Breast (tissue), 4 donors: Measurements from ENCODE around the gene BDH1.

DNA sequence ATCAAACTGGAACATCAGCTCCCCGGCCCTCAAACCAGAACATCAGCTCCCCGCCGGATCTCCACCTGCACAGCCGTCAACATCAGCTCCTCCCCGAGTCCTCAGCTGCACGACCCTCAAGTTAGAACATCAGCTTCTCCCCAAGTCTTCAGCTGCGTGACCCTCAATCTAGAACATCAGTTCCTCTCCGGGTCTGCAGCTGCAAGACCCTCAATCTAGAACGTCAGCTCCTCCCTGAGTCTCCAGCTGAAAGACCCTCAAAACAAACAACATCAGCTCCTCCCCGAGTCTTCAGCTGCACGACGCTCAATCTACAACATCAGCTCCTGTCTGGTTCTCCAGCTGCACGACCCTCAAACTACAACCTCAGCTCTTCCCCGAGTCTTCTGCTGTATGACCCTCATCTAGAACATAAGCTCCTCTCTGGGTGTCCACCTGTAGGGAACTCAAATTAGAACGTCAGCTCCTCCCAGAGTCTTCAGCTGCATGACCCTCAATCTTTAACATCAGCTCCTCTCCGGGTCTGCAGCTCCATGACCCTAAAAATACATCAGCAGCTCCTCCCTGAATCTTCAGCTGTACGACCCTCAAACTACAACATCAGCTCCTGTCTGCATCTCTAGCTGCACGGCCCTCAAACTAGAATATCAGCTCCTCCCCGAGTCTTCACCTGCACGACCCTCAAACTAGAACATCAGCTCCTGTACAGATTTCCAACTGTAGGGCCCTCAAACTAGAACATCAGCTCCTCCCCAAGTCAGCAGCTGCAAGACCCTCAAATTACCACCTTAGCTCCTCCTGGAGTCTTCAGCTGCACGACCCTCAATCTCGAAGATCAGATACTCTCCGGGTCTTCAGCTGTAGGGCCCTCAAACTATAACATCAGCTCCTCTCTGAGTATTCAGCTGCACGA, 33.6 kb upstream of the TNK2 start:
- PRO-cap, 3 experiments, result no peak in any of the 3 experiments
- RRBS, result no CpG with 5 or more reads among the region's 24 CpGs

GRCh38 chr3:196054944-196055988, 26.6 kb downstream of the TFRC start:
- PRO-cap, 3 experiments, result no peak in any of the 3 experiments
- RRBS, result no CpG with 5 or more reads among the region's 19 CpGs

GRCh38 chr3:196142113-196142912, 60.4 kb upstream of the TFRC start:
- PRO-cap, 3 experiments, result peak in 1 of 3 experiments; most common plus-strand start chr3:196142636 (in 1)
- RRBS, result no CpG with 5 or more reads among the region's 16 CpGs

DNA sequence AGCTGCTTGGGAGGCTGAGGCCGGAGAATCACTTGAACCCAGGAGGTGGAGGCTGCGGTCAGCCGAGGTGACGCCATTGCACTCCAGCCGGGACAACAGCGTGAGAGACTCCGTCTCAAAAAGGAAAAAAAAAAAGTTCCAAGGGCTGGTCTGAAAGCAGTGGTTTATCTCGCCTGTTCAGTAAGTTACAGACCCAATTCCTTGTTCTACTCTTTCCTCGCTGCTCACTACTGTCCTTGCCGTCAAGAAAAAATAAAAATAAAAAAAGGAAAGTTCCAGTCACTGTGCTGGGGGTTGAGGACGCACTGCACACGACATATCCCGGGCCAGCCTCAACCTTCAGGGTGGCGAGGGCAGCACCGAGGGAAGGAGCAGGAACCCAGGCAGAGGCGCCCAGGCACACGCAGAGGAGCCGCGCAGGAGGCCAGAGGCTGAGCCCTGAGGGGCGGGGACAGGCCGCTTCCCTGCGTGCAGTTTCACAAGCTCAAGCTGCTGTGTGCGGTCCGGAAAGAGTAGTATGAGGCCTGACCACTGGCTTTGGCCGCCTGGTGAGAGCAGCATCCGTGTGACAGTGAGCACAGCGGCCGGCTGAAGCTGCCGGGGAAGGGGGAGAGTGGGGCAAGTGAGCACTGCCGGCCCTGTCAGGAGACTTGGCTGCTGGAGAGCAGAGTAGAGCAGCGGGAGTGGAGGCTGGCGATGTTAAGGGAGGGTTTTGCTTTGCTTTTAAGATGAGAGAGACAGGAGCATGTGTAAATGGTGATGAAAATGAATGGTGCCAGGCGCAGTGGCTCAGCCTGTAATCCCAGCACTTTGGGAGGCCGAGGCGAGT, 8.8 kb downstream of the ZDHHC19 start:
- PRO-cap, 3 experiments, result no peak in any of the 3 experiments
- RRBS, result 23% methylated on average over 4 of the region's 35 CpGs

DNA sequence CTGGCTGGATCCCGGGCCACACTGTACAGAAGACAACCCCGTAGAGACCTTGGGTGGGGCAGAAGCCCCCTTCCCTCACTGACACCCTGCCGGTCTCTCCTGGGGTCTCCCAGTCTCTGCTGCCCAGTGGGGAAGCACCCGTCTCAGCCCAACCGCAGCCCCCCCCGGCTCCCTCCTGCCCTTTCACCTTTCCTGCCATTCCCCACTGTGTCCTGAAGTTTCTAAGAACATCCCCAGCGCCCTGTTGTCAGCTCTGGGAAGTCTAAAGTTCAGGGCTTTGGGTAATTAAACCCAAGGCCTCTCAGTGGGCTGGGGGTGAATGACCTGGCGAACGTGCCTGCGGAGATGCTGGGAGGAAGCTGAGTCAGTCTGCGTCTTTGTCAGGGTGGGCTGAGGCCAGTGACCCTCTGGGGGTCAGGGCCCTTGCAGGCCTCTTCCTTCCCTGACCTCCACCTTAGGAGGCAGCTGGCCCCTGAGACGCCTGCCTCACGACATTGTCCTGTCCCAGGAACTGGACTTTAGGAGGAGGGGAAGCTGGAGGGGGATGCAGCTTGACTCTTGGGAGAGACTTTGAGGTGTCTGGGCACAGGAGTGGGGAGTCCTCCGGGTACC, 1.4 kb upstream of the SLC51A start:
- PRO-cap, 3 experiments, result no peak in any of the 3 experiments
- RRBS, result 64% methylated on average over 6 of the region's 14 CpGs

DNA sequence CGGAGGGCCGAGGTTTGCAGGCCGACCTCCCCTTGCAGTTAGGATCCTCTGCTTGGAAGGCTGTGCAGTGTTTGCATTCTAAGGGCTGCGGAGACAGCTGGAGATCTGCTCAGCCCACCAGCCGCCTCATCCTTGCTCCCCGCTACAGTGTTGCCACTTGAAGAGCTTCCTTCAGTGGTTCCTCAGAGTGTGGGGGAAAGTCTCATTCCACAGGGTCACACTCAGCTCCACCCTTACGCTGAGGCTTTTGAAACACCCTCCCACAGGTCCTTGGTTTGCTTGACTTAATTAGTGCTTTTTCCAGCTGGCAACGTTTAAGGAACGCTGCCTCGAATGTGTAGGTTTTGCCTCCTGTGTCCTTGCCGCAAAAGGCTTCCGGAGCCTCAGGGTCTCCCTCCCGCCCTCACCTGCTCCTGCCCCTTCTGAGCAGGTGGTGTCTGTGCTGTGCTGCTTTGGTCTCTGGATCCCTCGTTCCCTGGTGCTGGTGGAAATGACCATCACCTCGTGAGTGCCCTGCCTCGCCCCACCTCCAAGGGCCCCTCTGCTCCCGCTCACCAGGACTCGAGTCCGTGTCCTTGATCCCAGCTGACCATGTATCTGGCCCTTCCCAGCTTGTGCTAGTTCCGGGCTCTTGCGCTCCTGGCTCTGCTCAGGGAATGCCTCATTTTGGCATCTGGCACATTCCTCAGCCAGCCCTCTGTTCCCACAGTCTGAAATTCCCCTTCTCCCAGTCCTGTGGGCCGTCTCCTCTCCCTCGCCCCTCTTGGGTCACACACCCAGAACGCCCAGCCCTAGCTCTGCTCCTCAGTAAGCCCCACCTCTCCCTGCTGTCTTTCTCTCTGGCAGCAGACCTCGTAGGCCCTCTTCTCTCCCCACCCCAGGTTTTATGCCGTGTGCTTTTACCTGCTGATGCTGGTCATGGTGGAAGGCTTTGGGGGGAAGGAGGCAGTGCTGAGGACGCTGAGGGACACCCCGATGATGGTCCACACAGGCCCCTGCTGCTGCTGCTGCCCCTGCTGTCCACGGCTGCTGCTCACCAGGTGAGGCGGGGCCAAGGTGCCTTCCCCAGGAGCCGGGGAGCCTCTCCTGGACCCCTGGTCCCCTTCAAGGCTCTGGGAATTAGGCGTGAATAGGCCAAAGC, 11.3 kb downstream of the SLC51A start:
- PRO-cap, 3 experiments, result no peak in any of the 3 experiments
- RRBS, result no CpG with 5 or more reads among the region's 32 CpGs

GRCh38 chr3:196237540-196237935, 21.2 kb downstream of the SLC51A start:
- PRO-cap, 3 experiments, result no peak in any of the 3 experiments
- RRBS, result no CpG with 5 or more reads among the region's 4 CpGs

- PRO-cap, 3 experiments, result no peak in any of the 3 experiments
- RRBS, result no CpG with 5 or more reads among the region's 8 CpGs
Measured at GRCh38 chr3:196339829-196340182, 1.6 kb upstream of the TM4SF19 start.

GRCh38 chr3:196611692-196612644, 27.5 kb upstream of the NRROS start:
- PRO-cap, 3 experiments, result no peak in any of the 3 experiments
- RRBS, result no CpG with 5 or more reads among the region's 11 CpGs

- PRO-cap, 3 experiments, result no peak in any of the 3 experiments
- RRBS, result 21% methylated on average over 3 of the region's 6 CpGs
Measured at GRCh38 chr3:196640836-196641250, 1.3 kb downstream of the NRROS start.

- PRO-cap, 3 experiments, result no peak in any of the 3 experiments
- RRBS, result no CpG with 5 or more reads among the region's 5 CpGs
Measured at GRCh38 chr3:196906541-196907250, 35.6 kb downstream of the NCBP2 start.

GRCh38 chr3:197062988-197063710, 33.5 kb upstream of the MELTF start:
- PRO-cap, 3 experiments, result no peak in any of the 3 experiments
- RRBS, result no CpG with 5 or more reads among the region's 1 CpG

DNA sequence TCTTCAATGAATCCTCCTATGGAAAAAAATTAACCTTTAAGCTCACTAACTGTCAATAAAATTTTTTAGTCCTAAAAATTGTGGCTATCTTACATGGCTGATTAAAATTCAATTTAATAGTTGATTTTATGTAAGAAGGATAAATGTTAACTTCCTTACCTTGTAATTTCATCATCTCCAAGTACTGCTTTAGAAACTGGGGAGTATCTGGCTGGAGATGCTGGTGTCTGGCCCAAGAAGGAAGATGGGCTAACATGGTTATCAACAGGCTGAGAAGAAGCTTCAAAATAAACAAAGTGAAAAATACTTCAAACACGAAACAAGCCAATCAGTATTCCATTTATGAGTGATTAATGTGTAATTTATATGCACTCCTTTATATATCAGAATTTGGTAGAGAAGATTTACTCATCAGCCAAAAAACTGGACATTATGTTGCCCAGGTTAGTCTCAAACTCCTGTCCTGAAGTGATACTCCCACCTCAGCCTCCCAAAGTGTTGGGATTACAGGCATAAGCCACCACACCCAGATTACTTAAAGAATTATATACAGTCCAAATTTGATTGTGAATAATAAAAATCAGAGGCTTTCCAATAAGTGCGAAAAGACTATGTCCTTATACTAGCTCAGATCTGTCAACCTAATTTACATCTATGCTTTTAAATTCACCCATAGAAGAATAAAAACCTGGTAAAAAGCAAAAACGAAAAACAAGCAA, 89.8 kb upstream of the MELTF start:
- PRO-cap, 3 experiments, result no peak in any of the 3 experiments
- RRBS, result no CpG with 5 or more reads among the region's 3 CpGs

GRCh38 chr3:197134543-197135475, 105.2 kb upstream of the MELTF start:
- PRO-cap, 3 experiments, result no peak in any of the 3 experiments
- RRBS, result no CpG with 5 or more reads among the region's 7 CpGs

DNA sequence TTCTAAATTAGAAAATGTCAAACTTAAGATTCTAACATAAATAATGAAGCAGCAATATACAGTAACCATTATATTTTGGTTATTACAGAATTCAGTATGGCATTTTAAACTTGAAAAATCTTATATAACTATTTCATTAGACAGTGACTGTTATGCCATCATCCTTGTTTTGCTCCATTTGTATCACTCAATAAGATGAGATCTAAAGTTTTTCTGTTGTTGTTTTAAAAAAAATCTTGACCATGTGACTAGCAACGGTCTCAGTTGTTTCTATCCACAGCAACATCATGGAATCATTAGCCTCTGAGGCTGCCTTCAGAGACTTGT, 129.9 kb downstream of the DLG1 start:
- PRO-cap, 3 experiments, result no peak in any of the 3 experiments
- RRBS, result no CpG with 5 or more reads among the region's 1 CpG

DNA sequence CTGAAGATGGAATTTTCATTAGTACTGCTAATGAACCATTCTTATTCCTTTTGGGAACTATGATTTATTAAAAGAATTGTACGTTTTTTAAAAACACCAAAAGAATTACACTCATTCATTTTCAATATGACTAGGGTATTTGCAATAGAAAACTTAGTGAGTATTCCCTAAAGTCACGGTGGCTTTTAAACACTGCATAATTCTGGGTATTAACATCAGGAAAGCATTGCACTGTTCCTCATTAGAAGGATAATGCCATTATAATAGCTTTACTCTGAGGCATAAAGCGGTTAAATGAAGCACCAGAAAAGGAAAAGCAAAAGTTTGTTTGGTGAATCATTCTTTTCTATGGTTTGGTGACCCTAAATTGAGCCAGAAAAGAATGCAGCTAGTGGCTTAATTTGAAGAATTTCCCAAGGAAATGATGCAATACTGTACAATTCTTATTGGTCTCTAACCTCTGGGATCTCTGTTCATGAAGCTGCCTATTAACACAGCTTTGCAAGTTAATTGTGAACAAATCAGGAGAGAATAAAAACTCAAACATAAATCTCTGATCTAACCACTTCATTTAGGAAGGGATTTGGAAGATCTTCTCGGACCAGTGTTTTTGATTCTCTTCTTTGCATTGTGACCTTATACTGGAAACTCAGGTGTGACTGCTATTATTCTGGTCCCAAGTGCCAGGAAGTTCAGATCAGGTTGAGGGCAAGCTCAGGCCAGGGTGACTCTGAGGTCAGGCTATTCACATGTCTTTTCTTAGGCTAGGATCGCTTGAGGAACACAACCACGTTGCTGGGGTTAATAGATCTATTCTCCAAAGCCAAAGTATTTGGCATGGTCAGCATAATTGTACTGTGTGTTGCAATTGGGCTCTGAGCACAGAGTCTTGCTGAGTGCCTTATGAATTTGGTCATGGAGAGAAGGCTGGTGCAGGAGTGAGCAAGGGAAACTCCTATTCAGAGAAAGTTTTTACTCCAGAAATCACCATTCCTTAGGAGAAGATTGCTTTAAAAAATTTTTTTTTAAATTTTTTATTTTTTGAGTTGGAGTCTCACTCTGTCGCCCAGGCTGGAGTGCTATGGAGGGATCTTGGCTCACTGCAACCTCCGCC, 11.3 kb upstream of the DLG1 start:
- PRO-cap, 3 experiments, result no peak in any of the 3 experiments
- RRBS, result no CpG with 5 or more reads among the region's 8 CpGs

GRCh38 chr3:197477829-197478219, 77.9 kb downstream of the BDH1 start:
- PRO-cap, 3 experiments, result no peak in any of the 3 experiments
- RRBS, result no CpG with 5 or more reads among the region's 7 CpGs

DNA sequence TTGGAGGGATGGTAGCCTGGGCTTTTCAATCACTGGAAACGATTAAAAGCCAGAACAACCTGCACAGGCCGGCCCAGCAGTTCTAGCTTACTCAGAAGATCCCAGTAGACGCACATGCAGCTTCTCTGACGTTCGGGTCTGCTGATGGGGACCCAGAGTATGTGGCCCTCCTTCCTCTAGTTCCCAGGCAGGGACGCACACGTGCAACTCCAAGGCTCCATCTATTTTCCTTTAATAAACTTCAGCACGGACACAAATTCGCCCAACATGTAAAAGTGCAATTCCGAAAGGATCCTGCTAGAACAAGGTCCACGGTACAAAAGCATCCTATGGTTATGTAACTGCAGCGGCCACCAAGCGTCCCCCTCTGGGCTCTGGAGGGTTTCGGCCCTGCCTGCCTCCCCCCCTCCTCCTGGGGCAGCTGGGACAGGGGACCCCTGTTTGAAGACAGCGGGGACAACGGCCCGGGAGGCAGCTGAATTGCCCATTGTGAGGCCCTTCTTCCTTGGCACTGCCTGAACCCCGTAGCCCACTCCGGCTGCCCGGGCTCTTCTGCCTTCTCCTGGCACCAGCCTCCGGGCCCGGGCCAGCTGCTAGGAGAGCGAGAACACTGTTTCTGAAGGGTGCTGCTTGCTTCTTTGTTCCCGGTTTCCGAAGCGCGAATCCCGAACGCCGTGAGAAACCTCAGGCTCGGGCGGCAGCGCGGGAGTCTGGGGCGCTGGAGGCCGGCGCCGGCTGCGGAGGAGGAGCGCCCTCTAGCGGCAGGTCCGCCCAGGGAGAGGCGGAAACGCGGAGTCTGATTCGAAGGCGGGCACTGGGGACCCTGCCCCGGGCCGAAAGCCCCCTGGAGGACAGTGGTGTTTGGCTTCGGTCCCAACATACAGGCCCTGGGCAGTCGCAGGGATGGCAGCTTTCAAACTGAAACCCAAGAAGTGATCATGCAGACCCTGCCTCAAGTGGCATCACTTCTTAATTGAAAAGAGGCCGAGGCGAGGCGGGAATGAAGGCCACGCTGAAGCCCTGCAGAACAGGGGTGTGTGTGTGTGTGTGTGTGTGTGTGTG, 45.9 kb downstream of the BDH1 start:
- PRO-cap, 3 experiments, result no peak in any of the 3 experiments
- RRBS, result 1% methylated on average over 24 of the region's 55 CpGs

- PRO-cap, 3 experiments, result no peak in any of the 3 experiments
- RRBS, result no CpG with 5 or more reads among the region's 16 CpGs
Measured at GRCh38 chr3:197542665-197543057, 13.1 kb downstream of the BDH1 start.

DNA sequence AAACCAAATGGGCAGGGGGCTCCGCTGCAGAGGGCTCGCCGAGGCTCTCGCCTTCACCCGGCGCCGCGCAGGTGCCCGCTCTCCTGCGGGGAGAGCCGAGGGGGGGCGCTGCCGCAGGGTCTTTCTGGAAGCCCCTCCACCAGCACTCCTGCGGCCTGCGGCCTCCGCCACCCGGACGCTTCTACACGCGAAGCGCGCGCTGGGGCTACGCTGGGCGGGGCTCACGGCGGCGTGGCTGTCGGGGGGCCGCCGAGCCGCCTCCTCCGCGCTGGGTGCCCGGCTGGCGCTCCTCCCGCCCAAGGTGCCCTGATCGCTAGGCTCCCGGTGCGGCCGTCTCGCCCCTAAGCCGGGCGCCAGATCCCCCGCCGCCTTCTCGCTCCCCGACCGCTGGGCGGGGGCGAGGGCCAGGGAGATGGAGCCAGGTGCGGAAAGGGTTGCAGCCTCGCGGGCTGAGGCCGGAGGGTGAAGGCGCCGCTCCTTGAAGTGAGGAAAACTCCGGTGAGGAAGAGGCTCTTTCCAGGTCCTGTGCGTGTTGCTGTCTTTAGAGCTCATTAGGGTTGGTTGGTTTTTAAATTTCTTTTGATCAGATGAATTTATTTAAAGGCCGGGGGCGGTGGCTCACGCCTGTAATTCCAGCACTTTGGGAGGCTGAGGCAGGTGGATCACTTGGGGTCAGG, at the start of gene BDH1:
TSS of gene BDH1 (minus strand) at position 185 of the 677 bp plus-strand sequence.
- PRO-cap, 3 experiments, result peak in 3 of 3 experiments; most common plus-strand start position 224 of the sequence (in 1); most common minus-strand start position 183 of the sequence (in 3)
- RRBS, result 1% methylated on average over 41 of the region's 62 CpGs